Smooth muscle cell (in vitro differentiated cells): ENCODE results near the genes GPHB5 and SYNE2.

DNA sequence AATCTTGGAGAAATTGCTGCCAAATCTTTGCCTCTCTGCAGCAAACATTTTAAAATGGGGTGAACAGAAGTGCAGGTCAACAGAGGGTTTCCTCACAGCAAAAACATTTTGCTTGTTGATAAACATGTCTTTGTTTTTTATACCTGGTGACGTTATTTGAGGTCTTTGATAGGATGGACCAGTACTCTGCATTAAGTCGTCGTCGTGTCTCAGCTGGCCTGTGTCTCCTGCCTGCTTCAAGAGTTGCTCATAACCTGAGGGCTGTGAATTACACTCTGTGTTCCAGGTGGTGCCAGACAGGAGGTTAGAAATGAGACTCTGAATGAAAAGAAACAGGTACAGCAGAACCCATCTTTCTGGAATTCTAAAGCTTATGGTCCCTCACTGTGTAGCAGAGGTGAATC, 161.0 kb downstream of the PRKCH start:
- RAMPAGE, long total RNA, result no peak

DNA sequence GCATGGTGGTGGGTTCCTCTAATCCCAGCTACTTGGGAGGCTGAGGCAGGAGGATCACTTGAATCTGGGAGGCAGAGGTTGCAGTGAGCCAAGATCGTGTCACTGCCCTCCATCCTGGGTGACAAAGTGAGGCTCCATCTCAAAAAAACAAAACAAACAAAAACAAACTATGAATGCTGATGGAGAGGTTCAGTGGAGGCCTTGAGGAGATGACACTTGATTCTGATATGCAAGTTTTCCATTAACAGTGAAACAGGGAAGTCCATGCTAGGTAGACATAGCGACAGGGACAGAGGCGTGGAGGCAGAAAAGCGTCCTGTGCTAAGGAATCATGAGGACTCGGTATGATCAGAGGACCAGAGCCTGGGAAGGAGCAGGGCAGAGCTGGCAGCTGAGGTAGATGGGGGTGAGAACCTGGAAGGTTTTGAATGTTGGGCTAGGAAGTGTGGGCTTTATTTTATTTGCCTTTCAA, 185.5 kb upstream of the HIF1A start:
- RAMPAGE, long total RNA, result no peak

GRCh38 chr14:61550266-61550644, 145.1 kb upstream of the HIF1A start:
- RAMPAGE, long total RNA, result no peak

GRCh38 chr14:61638437-61638764, 56.9 kb upstream of the HIF1A start:
- RAMPAGE, long total RNA, result no peak

- RAMPAGE, long total RNA, result no peak
These were observed 472 bp upstream of the HIF1A start for GRCh38 chr14:61694707-61695375.

GRCh38 chr14:61726290-61727118, 31.2 kb downstream of the HIF1A start:
- RAMPAGE, long total RNA, result no peak

- RAMPAGE, long total RNA, result no peak
These were observed 23.4 kb upstream of the SNAPC1 start for GRCh38 chr14:61738659-61739325.

DNA sequence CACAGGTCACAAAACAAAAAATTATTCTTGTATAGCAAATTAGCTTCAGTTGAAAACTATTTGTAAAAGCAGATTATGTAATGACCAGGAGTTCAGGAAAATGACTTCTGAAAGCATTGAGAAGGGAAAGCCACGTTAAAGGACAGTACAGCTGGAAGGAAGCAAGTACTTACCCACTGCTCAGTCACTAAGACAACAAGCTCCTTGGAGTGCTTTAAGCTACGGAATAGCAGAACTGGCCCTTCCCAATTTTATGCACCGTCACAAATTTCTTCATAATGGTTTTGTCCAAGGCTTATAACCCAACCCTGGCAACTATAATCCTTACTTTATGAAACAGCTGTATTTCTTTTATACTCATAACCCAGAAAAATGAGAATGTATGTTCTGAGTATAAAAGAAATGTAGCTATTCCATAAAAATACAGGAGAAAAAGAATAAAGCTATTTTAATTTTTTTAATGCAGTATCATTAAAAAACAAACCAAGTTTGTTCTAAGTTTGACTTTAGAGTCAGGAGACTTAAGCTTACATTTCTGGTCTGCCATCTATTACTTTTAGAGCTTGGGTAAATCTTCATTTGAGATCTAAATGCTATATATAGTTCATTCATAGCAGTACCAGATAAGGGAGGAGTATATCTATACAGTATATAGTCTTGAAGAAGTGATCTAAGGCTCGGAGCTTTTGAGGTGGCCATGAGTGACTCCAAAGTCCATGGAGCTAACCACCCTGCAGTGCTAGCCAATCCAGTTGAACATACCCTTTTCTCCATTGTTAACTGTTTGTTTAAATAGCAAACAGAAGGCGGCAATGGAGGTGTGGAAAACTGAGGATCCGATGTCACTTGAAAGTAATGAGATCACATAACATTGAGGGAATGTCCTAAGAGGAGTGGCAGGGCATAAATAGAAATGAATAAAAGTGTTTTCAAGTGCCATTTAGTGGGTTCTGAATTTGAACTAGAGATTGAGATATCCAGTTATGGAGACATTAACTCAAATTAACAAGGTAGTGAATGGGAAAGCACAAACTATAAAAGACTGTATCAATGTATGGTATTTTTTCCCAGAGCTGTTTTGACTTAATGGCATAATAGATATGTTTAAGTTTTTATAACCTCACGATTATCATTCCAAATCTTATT, 12.6 kb upstream of the SNAPC1 start:
- RAMPAGE, long total RNA, result no peak

DNA sequence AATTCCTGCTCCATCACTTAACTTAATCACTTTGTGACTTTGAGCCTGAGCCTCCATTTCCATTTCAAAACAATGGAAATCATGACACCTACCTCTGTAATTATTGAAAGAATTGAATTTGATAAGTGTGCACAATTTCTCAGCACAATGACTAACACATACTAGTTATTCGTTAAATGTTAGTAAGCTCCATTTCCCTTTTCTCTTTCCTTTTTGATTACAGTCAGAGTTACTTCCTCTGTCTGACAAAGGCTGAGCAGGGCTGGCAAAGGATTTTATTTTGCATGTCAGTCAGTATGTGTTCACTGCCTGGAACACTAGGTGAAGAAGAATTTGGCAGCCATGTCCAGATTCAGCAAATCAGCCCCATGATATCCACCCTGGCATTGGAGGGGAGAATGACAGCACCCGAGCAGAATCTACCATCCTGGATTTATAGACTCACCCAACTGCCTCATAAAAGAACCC, 12.2 kb upstream of the RHOJ start:
- RAMPAGE, long total RNA, result no peak

- RAMPAGE, long total RNA, result no peak
These were observed 23.4 kb downstream of the GPHB5 start for GRCh38 chr14:63295116-63295945.

GRCh38 chr14:63318841-63319142, at the start of gene GPHB5:
Gene GPHB5, minus strand, starts transcription at chr14:63318935.
- RAMPAGE, long total RNA, result no peak

- RAMPAGE, long total RNA, result no peak
These were observed 109.3 kb upstream of the GPHB5 start for GRCh38 chr14:63427939-63428524.

- RAMPAGE, long total RNA, result no peak
These were observed 41.4 kb downstream of the SGPP1 start for GRCh38 chr14:63686475-63686811.

DNA sequence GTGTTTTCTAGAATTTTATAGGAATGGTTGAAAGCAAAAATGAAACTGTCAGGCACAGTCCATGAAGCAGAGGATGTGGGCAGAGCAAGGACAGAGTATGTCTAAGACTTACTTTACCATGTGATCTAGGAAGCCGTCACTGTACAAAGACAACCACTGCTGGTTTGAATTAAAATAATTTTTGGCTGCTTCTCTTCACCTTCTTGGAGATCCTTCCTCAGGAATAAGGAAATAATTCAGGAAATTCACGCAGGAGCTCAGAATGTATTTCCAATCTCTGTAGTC, 31.6 kb upstream of the SGPP1 start:
- RAMPAGE, long total RNA, result no peak

DNA sequence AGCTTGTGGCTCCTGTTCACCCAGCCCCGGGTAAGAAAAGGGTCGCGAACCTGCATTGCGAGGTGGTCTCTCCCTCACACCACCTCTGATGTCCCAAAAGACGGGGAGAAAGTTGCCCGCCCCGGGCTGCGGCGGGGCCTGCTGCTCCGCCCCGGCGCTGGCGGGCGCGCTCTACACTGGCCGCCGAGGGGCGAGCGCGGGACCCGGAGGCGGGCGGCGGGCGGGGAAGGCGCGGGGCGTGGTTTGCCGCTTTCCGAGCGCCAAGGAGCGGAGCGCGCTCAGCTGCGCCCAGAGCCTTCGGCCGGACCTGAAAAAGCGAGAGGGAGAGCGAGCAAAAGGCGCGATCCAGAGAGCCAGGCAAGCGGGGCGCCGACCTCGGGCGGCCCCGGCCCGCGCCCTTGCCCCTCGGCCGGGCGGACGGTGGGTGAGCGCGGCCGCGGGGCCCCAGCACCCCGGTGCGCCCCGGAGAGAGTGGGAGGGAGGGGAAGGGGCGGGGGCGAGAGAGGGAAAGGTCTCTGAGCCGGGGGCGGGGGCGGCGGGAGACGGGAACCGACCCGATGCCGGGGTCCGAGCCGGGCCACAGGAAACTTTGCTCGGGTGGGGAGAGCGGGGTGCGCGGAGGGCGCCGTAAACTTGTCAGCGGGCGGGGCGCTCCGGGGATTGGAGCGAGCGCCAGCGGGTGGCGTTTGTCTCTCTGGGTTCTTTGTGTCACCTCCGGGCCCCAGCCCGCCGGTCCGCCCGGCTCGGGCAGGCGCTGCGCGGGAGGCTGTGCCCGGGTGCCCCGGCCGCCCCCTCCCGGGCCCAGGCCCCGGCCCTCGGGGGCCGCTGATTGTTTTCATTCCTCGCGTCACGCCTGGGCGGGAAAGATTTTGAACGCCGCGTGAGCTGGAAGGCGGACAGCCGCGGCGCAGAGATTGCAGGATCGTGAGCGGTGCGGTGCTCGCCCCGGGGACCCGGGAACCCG, at the start of gene SYNE2:
TSS of gene SYNE2 (plus strand) at position 281 of the 964 bp plus-strand sequence.
- RAMPAGE, long total RNA, result start-site peak on the plus strand centred at position 261 of the sequence, 64 bp wide, 78 and 68 reads in 2 replicates

- RAMPAGE, long total RNA, result no peak
These were observed 47.3 kb downstream of the SYNE2 start for GRCh38 chr14:63900096-63900459.

DNA sequence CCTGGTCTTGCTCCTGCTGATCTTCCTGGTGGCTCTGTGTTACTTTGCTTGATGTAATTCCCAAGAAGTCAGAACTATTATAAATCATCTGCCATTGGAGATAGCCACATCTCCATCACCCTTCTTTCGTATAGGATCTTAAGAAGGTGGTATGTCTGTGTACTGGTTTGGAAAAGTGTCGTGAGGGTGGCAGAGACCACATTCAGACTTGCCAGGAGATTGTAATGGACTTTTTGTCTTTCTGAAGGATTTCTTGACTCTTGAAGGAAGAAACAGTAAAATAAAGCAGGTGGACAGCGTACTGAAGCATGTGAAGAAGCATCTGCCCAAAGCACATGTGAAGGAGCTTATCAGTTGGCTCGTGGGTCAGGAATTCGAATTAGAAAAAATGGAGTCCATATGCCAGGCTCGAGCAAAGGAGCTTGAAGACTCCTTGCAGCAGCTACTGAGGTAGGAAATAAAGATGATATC, 171.2 kb downstream of the SYNE2 start:
- RAMPAGE, long total RNA, result no peak

DNA sequence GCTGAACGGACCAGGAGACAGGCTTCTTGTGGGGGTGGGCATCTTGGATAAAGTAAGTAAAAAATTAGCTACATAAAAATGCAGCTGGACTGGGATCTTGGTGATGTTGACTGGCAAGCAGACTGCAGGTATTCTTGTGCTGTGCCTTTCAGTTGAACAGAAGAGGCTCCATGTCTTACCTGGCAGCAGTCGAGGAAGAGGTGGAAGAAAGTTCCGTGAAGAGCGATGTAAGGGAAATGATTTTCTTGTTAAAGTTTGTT, 195.6 kb downstream of the ESR2 start:
- RAMPAGE, long total RNA, result no peak

DNA sequence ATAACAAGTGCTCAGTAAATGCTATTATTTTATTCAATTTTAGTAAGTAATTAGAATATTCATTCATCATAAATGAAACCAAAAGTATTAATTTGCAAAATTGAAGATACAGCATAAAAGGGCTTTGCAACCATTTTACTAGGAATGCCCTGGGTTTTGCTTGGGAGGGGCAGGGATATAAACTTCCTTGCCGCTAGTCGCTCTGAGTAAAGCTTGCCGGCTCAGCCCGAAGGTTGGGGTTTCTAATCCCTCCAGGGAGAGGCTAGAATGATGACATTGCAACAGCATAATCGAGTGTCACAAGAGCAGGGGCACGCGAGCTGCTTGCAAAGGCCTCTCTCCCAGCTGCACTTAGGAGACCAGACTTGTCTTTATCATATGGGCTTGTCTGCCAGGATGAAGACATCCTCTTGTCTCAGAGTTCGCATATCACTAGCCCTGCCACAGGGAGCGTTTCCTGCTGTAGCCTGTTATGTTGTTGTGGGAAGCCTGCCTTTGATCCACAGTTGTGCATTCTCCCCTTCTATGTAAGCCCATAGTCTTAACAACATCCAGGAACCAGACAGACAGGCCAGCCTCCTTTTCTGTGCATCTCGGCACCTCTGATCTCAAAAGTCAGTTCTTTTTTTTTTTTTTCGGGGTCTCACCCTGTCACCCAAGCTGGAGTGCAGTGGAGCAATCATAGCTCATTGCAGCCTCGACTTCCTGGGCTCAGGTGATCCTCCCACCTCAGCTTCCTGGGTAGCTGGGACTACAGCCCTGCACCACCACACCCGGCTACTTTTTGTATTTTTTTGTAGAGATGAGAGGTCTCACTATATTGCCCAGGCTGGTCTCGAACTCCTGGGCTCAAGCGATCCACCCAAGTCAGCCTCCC, 179.9 kb downstream of the ESR2 start:
- RAMPAGE, long total RNA, result no peak

- RAMPAGE, long total RNA, result no peak
These were observed 171.1 kb downstream of the ESR2 start for GRCh38 chr14:64122962-64123658.